Camera-type eye (tissue), 1 donor: ENCODE data around the gene SLC25A33.

GRCh38 chr1:8122013-8122658 is 96.0 kb upstream of the ERRFI1 start:
- RAMPAGE, long total RNA, result no peak

DNA sequence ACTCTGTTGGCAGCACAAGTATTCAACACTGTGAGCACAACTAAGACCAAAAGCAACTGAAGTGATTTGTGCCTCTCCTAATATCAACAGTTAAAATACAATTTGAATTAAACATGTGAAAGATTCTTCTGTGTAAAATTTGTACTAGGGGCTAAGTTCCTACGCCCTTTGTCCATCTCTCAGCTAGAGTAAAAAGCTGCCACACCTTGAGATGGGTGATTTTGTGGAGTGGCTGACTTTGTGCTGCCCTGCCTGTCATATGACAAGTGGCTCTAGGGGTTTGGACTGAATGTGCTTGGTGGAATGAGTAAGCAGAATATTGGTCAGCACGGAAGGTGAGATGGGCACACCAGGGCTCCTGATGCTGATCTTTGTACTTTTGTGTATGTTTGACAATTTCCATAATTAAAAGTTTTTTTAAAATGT is 133.7 kb upstream of the SLC45A1 start:
- RAMPAGE, long total RNA, result no peak

DNA sequence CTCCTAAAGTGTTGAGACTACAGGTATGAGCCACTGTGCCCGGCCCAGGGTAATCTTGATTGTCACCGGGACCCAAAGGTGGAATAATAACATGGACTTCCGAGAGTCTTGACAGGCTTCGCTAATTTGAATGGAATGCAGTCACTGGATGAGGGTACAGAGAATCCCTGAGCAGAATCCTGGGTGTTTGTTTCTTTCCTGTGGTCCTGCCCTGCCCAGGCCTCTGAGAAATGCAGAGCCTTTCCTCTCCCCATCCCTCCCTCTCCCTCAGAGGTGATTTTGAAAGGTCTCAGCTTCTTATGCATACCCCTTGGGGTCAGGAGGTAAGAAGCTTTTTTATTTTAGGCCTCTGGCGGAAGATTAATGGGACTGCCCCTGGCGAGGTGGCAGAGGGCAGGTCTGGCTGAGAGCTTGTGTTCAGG is 116.7 kb upstream of the SLC45A1 start:
- RAMPAGE, long total RNA, result no peak

- RAMPAGE, long total RNA, result no peak
These were observed 34.8 kb upstream of the SLC45A1 start for GRCh38 chr1:8283032-8283591.

DNA sequence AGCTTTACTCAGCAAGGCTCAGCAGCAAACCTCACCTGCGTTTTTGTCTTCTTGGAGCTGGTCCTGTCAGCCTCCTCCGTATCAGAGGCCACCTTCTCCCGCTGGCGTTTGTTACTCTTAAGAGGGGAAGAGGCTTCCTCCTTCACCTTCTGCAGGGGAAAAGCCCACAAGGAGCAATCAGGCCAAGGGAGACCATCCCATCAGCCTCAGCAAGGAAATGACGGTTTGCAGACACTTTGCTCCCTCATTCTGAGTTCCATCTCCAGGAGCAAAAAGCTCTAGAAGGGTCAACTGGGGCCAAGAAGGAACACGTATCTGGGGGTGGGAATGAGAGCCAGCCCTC is 43.8 kb downstream of the SLC45A1 start:
- RAMPAGE, long total RNA, result no peak

DNA sequence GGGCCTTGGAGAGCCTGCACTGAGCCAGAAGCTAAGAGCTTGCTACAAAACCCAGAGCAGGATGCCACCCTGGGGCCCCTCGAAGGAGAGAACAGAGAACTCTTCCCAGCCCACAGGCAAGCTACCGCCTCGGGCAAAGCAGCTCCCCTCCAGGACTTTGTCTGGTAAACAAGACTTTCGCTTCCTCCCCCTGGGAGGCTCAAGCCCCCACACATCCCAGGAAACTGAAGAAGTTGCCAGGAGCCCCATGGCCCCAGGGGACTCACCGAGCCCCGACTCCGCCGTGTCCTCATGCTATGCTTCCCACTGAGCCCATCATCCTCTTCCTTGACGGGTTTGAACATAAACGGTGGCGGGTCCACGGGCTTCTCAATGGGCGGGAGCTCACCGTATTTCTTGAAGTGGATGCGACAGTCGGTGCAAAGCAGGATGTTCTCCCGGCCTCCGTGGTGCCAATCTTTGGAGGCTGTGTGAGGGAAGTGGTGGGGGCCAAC is 45.9 kb downstream of the SLC45A1 start:
- RAMPAGE, long total RNA, result no peak

GRCh38 chr1:8409059-8409556 is 91.2 kb downstream of the SLC45A1 start:
- RAMPAGE, long total RNA, result no peak

DNA sequence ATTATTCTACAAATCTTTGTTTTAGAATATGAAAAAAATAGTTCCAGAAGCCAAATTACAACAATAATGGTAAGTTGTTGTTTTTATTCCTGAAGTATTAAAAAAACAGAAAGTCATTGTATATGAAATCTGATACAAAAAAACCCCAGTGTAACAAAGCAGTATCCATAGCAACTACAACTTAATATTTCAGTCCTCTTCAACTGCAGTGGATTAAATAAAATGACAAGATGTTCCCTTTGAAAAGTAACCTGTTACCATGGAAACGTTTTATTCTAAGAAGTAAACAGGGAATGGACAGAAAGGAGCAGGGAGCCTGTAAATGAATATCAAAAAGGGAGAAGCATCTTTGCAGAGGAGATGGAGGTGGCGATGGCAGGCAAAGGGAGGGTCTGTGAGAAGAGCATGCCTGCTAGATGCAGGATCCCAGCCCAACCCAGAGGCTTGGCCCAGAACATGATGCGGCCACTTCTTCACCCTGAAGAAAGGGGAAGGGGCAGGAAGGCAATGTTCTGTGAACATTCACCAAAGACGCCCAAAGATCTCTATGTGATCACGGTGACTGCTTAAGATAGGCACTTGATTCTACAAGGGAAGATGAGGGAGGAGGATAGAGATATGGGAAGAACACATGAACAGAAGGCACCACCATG is 199.8 kb downstream of the SLC45A1 start:
- RAMPAGE, long total RNA, result no peak

DNA sequence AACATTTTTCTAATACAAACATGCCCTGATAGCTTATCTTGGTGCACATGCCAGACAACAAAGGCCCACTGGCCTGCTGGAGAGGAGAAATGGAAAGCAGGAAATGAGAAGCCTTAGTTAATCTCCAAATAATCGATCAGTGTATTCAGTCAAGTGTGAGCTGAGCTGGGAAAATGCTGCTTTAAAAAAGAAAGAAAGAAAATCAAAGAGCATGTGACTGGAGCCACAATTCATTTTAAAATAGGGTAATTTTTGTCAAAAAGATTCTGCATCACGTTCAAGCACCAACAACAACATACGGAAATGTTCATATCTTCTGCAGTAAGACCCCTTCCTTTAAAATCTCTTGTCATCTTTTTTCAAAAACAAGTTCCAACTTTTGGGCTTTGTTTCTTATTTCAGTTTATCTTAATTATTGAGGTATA is 245.7 kb downstream of the RERE start:
- RAMPAGE, long total RNA, result no peak

- RAMPAGE, long total RNA, result no peak
These were observed 105.1 kb downstream of the RERE start for GRCh38 chr1:8711827-8713209.

DNA sequence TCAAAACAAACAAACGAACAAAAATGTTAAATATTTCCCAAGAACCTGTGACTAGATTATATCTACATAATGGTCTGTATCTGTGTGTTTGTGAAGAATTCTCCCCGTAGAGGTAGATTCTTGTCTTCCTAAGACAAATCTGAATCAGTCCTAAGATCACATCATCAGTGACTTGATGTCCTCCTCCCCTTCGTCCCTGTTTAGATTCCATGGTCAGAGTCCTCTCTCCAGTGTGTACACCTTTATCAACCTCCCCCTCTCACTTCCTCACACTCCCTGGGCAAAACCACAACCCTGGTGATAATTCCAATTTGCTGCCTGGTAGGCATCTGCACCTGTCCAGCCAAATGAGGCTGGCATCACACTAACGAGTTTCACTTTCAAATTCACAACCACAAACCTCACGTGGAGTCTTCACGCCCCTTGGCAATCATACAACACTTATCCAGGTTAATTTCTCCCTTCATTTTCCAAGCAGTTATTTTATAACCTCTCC is 12.0 kb upstream of the RERE start:
- RAMPAGE, long total RNA, result no peak

GRCh38 chr1:9149620-9150335 is 20.9 kb upstream of the GPR157 start:
- RAMPAGE, long total RNA, result no peak

- RAMPAGE, long total RNA, result no peak
These were observed 7.3 kb downstream of the H6PD start for GRCh38 chr1:9241776-9242364.

- RAMPAGE, long total RNA, result no peak
These were observed 24.7 kb upstream of the SPSB1 start for GRCh38 chr1:9267838-9268627.

- RAMPAGE, long total RNA, result no peak
These were observed 70.4 kb downstream of the SPSB1 start for GRCh38 chr1:9363105-9363521.

- RAMPAGE, long total RNA, result no peak
These were observed 96.8 kb upstream of the SLC25A33 start for GRCh38 chr1:9442239-9443153.

DNA sequence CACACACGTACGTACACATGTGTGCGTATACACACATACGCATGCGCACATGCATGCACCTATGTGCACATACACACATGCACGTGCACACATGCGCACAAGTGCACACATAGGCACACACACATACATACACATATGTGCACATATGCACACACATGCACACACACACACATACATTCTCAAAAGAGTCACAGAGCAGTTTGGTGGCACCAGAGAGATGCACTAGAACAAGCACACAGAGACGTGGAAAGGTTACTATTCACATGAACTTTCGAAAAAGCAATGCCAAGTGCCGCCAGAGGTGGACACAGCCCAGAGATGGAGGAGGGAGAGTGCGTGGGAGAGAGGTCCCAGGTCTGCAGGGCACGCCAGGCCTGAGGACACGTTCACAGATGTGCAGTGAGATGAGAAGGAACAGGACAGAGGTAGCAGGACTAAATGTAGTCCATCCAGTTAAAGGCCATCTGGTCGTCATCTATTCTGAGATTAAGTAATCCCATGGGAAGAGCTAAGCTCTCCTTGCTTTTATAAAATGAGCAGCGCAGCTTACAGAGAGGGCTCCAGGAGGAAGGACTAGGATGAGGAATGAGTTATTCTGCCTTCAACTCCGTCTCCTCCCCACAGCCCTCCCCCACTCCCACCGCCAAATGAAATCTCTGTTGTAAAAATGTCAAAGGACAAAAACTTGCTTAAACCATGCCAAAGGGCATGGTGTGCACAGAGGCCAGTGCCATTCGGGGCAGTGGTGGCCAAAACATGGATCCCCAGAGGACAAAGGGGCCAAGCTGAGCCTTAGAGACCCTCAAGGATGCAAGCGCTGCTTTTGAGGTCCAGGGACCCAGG is 85.5 kb upstream of the SLC25A33 start:
- RAMPAGE, long total RNA, result no peak

DNA sequence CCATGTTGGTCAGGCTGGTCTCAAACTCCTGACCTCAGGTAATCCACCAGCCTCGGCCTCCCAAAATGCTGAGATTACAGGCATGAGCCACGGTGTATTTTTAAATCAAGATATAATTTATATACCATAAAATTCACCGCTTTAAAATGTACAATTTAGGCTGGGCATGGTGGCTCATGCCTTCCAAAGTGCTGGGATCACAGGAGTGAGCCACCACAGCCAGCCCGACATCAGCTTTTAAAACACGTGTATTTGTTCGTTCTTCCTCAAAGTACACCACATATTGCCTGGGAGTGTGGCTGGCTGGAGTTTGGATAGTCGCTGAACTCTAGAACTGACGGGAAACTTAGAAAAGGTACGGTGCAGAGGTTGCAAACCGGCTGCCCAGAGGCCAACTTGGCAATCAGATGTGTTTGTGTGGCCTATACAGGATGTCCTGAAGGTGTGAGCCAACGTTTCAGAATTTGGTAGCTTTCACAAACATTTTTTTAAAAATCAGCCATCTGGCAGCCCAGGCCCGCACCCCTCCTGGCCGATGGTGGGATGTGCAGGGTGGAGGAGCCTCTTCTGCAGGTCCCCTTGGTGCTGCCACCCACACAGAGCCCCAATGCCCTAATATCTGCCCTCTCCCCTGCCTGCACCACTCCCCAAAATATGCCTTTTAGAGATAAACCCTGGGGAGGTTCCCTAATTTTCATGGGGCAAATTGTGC is 73.7 kb upstream of the SLC25A33 start:
- RAMPAGE, long total RNA, result no peak

DNA sequence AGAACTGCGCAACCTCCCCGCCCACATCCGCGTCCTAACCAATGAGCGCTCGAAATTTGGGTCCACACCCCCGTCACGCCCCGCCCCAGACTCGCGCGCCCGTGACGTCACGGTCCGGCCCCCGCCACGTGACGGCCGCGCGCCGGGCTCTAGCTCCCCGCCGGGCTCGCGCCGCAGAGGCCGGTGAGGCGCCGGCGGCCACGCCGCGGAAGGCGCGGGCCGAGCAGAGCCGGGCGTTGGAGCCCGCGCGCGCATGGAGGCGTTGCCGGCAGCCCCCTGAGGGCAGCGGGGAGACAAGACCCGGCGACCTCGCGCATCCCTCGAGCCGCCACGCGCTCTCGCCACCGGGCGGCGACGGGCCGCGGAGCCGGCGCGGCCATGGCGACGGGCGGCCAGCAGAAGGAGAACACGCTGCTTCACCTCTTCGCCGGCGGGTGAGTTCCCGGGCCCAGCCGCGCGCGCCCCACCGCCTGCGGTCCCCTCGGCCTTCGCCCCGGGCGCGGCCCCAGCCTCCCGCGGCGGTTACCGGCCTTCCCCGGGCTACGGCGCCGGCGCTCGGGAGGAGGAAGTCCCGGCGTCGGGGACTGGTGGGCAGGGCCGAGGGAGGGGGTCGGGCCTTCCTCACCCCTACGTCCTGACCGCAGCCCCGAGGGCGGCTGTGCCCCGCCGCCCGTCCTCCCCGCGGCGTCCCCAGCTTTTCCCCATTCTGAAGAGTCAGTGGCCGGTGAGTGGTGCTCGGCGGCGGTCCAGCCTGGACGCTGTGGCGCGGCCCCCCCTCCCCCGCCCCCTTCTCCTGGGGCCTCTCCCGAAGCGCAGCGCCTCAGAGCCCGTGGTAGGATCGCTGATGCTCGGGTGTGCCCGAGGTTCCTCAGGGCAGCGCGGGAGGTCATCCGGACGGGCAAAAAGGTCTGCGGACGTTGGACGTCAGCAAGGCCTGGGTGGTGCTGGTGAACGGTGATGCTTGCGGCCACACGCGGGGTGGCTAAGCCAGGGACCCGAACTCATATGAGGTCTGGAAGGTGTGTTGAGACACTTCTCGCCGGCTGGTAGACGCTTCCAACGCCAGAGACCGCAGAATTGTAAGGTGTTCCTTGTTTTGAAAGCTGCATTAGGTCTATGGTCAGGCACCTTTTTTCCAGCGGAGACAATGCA is at the start of gene SLC25A33:
SLC25A33 (plus strand) TSS at position 152 of the 1,152 bp plus-strand sequence.
- RAMPAGE, long total RNA, result no peak

GRCh38 chr1:9561284-9561818 is 22.1 kb downstream of the SLC25A33 start:
- RAMPAGE, long total RNA, result no peak